Measurements from ENCODE around the genes AARS2 and ENPP5.

GRCh38 chr6:44238550-44239472 lies 8.1 kb upstream of the HSP90AB1 start:
- PRO-cap = no peak

GRCh38 chr6:44249928-44251023 lies 3.4 kb downstream of the HSP90AB1 start:
- PRO-cap = no peak

GRCh38 chr6:44270908-44271334 lies 671 bp downstream of the TMEM151B start:
- PRO-cap = no peak

DNA sequence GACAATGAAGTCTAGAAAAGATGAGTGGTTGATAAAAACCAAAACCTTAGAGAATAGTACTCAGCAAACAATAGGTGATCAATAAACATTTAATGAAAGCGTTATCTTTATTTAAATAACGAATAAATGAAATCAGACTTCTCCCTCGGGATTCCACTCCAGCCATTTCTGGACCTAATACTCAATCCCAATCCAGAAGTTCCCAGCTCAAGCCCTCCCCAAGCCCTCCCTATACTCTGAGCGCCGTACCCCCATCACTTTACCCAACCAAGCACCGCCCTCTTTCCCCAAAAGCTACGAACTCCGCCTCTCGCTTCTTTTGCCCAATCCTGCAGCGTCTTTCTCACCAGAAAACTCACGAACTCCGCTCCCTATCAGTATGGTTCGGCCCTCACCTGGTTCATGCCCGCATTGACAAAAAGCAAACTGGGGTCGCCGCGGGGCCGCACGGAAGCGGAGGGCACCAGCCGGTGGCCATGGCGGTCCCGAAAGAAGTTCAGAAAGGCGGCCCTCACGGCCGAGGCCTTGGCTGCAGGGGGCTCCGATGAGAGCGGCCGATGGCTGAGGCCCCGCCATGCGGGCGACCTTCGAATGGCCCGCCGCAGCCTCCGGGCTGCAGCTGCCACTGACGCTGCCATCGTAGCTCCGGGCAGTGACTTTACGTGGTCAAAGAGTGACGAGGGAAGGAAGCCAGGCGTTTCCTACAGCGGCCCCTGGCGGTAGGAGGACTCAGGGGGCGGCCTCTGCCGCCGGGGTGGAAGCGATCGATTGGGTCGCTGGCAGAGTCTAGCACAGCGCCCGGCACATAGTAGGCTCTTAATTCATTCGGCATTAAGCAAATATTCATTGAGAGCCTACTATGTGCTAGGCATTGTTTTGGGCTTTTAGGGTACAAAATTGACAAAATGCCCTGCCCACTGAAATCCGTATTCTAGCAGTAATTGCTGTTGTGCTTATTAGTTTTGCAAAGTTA lies at the start of gene AARS2:
Gene AARS2 (minus strand): TSS at position 662 of the 973 bp plus-strand sequence.
- PRO-cap = unidirectional peak, minus-strand start at position 627 of the sequence

- PRO-cap = no peak
These were observed 5.0 kb downstream of the CDC5L start for GRCh38 chr6:44392557-44392863.

DNA sequence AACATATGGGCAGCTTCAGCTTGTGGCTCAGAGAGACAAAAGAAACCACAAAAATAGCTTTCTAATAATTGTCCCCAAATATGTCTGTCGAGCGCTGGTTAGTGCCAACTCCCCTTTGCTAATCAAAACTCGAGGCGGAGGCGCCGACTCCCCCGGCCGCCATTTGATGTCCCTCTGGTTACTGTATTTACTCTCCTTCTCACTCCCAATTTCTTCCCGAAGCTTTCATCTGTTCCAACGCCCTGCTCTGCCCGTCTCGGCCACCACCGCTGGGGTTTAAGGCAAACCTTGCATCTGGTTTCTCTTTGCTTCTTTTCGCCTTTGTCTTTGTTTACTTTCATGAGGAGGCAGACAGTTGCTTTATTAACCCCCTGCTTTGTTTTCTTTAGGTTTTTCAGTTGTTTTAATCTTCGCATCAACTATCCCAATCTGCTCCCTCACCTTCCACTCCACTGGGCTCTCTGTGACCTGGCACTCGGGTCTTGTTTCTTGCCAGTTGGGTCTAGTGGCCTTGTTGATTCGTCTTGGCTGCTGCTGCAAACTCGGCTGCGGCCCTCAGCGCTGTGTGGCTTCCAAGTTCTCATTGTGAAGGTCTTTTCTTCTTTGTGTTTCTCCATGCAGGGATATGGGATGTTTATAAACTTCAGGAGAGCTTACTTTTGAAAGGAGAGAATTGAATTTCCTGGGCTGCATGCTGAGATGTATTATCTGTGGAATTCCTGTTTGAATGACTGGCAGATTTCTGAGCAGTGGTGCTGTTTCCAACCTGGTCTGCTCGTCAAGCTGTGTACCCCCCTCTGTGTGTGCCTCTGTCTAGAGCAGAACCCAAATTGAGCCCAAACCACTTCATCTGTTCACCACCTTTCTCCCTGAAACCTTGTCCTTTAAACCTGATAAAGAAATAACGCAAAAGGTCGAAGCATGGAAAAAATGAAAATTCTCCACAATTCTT lies 155.1 kb downstream of the CDC5L start:
- PRO-cap = no peak

GRCh38 chr6:44651064-44651365 lies 263.5 kb downstream of the CDC5L start:
- PRO-cap = unidirectional peak, minus-strand start at chr6:44651142

- PRO-cap = no peak
These were observed 279.6 kb downstream of the CDC5L start for GRCh38 chr6:44667124-44667405.

DNA sequence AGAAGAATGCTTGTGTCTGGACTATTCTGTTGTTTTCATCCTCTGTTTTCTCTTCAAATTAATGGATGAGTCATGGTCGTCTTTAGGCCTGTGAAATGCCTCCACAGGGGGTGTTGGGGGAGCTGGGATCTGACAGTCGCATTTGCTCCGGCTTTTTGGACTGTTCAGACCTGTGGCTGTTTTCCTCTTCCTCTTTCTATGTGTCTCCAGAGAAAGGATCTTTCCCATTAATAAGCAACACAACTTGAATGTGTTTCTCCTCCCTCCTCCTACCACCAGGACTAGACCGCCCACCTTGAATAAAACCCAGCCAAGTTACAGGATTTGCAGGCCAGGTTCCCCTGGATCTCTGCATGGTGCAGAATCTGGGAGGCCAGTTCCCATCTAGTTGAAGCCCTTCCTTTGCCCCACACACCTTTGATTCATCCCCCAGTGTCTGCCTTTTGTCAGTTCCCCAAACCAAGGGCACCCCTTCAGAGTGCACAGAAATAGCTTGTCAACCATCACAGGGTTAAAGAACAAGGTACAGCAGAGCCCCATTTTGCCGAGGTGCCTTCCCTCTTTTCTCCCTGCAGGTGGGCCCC lies 280.0 kb downstream of the CDC5L start:
- PRO-cap = no peak

DNA sequence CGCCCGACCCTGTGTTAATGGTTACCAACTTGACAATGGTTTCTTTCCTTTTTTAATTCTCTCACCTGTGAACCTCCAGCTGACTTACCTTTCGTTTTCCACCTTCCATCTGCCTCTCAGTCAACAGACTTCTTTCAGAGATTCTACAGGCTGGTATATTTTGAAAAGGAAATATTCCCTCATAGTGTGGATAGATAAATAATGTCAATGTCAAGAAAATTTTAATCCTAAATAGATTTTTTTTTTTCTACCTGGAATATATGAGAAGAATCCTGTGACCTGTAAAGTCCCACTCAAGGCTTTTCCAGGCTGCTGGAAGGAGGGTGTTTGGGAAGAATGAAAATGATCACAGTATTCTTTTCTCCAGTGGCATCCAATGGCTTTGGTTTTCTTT lies 317.5 kb downstream of the CDC5L start:
- PRO-cap = no peak

DNA sequence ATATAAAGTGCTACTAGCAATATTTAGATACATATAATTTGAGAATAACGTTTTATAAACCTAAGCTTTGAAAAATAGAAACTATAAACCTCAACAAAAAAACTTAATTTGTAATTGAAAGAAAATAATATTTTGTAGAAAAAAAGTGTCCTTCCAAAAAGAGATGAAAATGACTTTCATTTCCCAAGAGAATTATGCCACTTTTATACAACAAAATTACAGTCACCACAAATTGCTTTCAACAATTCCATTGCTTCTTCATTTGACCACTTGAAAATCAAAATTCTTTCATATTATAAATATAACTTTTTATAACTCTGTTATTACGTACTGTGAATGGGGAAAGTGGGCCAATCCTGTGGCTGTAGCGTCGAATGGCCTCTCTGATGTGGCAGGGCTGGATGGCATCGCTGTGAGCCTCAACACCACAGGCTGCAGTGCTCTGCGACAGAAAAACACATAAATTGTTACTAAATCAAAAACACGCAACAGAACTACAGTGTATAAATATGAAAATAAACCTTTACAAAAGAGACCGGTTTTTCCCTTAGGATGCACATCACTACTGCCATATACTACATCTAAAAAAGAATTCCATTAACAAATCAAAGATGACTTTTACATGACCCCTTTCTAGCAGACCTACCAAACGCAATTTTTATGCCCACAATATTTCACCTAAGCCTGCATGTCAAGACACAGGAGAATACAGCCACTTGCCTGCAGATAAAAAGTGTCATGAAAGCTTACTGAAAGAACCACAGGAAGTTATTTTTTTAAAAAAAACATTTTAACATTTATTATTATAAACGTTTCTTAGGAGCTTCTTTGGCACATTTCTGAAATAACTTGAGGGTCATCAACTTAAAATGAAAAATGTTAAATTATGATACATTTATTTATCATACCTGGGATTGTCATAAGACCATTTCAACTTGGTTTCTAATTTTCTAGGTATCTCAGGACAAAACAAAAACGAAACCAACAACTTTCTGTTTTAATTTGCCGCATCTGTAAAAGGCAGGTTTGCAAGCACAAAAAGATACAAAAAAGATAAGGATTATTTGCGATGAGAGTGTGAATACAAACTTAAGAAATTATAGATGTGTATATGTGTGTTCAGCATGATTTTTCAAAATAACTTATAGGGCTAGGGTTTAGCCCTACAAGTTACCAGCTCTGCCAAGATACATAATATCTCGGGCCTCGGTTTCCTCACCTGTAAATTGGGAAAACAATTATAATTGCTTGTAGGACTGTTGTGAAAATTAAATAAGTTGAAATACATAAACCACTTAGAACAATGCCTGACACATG lies 395.4 kb upstream of the RUNX2 start:
- PRO-cap = no peak

GRCh38 chr6:45431554-45432104 lies 53.9 kb upstream of the SUPT3H start:
- PRO-cap = no peak

DNA sequence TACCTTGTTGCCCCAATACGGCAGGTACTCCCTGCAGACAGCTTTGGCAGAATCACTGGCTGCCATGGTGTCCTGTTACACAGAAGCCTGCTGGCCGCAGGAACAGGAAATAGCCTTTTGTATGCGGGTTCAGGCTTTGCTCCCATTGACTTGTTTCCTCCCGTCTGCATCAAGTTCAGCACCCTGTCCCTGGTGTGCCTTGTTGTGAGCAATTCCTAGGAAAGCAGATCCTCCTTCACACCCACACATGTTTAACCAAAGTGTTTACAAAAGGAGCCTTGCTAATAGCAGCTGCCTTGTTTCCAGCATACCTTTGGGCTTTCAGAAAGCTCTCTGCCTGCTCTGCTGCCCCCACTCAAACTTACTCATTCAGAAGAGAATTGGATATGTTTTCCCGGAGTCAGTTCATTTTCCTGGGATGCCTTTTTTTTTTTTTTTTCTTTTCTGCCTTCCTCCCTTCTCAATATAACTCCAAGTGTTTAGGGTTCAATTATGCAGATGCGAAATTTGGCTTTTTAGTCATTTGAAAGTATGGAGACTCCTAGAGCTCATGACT lies 127.3 kb upstream of the SUPT3H start:
- PRO-cap = no peak

DNA sequence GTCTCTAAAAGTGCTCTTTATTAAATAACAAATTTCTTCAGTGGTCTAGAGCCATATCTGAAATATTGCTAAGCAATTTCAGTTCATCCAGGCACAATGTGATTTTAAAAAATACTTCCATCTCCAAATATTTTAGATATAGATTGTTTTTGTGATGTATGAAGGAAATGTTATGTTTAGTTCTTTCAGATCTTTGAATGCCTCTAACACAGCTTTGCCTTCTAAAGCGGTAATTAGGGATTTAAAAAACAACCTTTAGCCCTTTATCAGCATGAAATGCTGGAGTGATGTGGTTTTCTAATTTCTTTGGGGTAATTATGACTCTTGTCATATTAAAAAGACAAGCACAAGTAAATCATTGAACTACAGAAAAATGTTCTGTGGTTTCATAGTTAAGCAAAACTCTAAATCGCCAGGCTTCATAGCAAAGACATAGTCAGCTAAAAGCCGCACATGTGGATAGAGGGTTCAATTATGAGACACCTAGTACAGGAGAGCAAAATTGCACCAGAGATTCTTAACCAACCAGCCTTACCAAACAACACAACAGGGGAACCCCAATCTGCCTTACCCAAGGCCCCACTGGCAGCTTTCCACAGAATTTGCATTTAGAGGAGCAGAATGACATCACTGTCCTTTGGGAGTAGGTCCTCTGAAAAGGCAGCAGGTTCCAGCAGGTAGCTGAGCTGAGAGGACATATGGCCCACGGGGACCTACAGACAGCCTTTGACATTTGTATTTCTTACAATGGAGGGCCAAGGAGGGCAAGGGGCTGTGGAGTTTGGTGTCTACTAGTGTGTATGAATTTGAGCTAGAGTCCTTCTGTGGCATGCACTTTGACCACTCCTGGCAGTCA lies 170.8 kb upstream of the SUPT3H start:
- PRO-cap = bidirectional peak, plus-strand start at position 676 of the sequence, minus-strand start at position 533 of the sequence

GRCh38 chr6:45808784-45809237 lies 206.8 kb downstream of the CLIC5 start:
- PRO-cap = no peak

- PRO-cap = unidirectional peak, plus-strand start at chr6:46170542; bidirectional peak, plus-strand start at chr6:46171193, minus-strand start at chr6:46170957
These were observed at the start of gene ENPP5 for GRCh38 chr6:46170335-46171343. Gene ENPP5, minus strand, starts transcription at chr6:46170980.

DNA sequence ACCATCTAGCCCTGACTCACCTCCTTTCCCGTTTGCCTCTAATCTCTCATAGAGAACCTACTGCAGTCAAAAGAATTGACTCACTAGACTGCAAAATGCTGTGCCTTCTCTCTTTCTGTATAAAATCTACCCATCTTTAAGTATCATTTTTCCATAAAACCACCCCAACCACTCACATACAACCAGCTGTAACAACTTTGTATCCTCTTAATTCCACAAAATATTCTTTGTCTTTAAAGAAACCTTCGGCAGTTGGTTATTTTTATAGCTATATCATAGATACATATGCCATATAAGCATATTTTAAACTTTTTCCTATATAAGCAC lies 152.7 kb upstream of the ENPP5 start:
- PRO-cap = no peak

DNA sequence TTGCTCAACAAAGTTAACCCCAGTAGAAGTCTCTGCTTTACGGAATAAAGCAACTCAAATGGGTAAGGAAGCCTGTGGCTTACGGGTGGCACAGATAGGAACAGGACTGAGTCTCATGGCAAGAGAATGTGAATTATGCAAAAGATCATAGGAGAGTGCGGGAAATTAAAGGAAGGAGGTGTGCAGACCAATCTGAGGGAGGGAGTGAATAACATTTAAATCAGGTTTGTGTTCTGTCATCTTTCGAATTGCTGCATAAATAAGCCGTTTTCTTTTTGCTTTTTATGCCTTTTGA lies 882 bp upstream of the RCAN2 start:
- PRO-cap = no peak

DNA sequence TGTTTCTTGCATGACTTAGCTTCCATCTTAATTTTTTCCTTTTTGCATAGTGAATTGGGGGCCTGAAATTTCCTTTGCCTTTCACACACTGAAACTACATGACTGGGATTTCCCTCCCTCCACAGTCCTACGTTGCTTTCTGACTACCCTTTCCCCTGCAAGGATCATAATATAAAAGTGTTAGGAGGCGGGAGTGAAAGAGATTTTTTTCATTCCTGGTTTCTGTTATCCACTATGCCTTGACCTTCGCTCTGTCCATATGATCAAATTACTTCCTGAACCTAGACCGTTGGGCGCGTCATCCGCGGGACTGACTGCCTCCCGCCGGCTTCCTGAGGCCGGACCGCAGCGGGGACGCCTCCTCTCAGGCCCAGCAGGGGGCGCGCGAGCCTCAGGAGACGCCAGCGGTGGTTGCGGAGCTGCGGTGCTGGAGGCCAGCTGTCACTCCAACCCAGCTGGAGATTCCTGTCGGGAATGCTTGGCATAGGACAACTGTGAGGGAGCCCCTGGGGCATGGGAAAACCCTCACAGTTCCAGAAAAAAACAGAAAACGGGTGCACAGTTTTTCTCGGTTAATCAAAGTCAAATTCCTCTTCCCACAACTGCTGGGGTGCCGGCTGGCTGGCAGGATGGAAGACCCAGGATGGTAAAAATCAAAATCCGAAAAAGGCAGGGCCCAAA lies 55.7 kb downstream of the MEP1A start:
- PRO-cap = no peak

- PRO-cap = bidirectional peak, plus-strand start at chr6:46950246, minus-strand start at chr6:46950083
These were observed 28.1 kb upstream of the ADGRF5 start for GRCh38 chr6:46949630-46950414.